Colon Carcinoma Metastatic in the Brain (tissue), 2 donors: ENCODE data around the genes RPE65, DNAJB4 and PTGFR.

- PRO-cap, 2 experiments = no peak in any of the 2 experiments
These were observed 65.6 kb upstream of the DIRAS3 start for GRCh38 chr1:68115842-68116702.

GRCh38 chr1:68174084-68174710 lies 58.1 kb downstream of the WLS start:
- PRO-cap, 2 experiments = no peak in any of the 2 experiments

DNA sequence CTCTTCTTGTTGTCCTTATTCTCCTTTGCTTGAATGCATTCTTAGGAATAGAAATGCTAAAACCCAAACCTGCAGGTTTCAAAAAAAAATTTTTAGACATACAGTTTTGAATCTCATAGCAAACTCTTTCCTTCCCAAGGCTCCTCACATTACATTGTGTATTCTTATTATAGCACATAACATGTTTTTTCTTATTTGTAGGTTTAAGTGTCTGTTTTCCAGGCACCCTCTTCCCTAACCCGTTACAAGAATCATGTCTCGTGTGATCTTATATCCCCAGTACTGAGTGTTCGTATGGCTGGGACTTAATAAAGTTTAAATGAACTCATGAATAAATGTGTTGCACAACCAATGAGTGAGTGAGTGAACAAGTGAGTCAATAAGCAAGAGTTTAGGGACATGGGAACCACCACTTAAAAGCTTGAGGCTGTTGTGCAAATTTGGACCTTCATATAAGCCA lies 41.0 kb downstream of the WLS start:
- PRO-cap, 2 experiments = no peak in any of the 2 experiments

DNA sequence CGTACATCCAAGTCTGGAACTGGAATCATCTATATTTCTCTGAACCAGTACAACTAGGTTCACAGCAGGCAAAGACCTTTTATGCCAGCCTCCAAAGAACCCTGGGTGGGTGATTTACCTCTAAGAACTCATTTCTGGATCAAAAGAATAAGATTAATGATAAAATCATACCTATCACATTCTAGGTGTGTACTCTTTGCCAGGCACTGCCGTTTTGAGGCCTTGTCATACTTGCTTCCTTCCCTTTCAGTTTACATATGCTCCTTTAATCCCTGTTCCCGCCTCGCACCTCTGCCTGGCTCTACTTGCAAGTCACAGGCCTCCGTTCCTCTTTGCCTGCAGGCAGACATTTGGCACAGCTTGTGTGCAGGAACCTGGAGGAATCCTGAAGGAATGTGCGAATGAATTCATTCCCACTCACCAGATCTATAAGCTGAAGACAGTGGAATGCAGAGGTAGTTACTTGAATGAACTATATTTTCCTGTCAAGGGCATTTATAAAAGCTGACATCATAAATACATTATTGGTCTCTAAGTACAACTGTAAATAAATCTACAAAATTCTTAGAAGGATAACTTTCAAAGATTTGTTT lies 13.9 kb downstream of the WLS start:
- PRO-cap, 2 experiments = no peak in any of the 2 experiments

DNA sequence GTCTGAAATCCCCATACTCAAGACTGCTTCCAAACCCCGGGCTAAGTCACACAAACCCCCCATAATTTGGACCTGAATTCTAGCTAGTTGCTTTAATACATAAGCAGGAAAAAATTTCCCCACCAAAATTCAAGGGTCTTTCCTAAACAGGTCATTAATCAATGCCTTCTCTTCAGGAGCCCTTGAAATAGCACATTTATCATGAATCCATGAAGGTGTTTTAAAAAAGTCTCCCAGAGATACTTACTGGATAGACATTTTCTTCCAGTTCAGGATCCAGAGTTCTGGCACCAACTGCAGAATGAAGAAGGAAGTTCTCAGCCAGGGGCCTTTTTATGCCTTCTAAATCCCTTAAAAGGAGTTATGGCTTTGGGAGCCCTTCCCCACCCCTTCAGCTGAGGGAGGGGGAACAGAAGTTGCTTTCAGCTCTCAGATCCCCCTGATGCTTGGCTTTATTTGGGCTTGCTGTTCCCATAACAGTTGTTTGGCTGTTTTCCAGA lies at the start of gene RPE65:
Gene RPE65, minus strand, starts transcription at position 307 of the 500 bp plus-strand sequence.
- PRO-cap, 2 experiments = no peak in any of the 2 experiments

GRCh38 chr1:70410493-70411148 lies 447 bp upstream of the CTH start:
- PRO-cap, 2 experiments = peak in 2 of 2 experiments; most common plus-strand start chr1:70410846 (in 1); most common minus-strand start chr1:70410771 (in 2)

GRCh38 chr1:71081572-71082038 lies 770 bp upstream of the ZRANB2 start:
- PRO-cap, 2 experiments = no peak in any of the 2 experiments

DNA sequence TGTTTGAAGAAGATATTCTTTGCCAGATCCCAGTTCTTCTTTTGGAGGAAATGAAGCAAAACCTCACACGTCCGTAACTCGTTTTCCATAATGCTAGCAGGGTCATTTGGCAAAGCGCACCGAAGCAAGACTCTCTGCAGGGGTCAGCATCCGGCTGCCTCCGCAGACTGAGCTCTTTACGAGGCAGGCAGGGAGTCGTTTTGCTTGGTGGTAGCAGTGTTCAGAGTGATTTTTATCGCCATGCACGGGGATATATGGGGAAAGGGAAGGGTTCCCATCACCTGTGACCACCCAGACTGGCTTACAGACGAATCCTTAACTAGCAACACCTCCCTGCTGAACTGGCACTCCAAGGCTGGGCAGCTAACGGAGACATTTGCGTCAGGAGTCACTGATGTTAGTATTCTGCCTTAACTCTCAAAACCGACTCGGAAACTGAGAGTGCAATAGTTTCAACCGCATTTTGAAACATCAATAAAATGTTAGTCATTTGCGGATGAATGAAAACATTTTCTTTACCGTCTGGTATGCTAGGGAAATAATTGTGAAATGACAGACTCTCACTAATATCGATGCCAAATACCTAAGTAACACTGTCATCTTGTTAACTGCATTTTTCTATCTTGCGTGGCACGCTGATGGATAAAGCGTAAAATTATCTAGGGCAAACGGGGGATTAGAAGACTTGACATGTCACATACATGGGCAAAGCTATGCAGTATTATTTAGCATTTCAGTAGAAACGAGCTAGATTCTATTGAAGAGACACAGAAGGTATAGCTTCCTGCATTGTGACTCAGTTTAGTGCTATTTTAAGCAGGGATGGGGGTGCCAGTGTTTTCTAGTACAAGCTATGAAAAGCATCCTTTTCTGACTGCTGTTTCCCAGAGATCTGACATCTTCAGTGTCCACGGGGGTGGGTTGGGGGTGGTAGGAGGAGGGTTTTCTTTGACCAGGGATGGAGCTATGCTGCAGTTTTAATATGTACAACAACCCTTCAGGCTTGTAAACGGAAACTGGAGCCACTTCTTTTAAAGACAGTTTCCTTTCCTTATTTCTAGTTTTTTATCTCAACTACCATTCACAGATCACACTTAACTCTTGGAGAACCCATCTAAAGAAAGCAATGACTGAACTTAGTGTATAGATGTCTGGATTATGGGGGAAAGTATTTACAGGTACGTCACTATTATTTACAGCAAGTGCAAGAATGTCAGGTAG lies 2.4 kb upstream of the NEGR1 start:
- PRO-cap, 2 experiments = no peak in any of the 2 experiments

DNA sequence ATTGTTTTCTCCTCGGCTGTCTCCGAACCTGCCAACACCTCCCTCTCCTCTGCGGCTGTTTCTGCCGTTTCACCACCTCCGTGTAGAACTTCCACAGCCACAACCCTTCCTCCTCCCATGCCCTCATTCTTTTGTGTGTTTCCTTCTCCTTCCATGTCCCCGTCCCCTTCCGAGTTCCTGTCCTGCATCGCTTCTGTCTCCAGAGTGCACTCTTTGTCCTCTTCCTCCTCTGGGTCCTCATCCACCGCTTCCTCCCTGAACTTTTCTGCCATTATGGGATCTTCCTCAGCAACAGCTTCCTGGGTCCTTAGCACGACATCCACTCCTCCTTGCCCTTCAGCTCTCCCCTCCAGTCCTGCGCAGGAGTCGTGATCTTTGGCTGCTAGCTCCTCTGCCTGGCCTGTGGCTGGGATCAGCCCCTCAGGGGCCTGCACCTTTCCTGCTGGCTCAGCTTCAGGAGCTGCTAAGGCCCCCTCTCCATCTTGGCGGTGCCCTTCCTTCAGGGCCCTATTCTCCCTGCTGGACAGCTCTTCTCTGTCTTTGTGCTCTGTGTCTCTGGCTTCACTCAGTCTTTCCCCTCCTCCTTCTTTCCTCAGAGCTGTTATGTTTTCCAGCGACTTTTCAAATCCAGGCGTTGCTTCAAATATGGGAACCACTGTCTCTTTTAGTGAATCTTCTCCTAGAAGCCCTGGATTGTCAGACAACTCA lies 59.3 kb upstream of the LRRC53 start:
- PRO-cap, 2 experiments = no peak in any of the 2 experiments

- PRO-cap, 2 experiments = no peak in any of the 2 experiments
These were observed 21.5 kb upstream of the ST6GALNAC3 start for GRCh38 chr1:76052910-76053609.

DNA sequence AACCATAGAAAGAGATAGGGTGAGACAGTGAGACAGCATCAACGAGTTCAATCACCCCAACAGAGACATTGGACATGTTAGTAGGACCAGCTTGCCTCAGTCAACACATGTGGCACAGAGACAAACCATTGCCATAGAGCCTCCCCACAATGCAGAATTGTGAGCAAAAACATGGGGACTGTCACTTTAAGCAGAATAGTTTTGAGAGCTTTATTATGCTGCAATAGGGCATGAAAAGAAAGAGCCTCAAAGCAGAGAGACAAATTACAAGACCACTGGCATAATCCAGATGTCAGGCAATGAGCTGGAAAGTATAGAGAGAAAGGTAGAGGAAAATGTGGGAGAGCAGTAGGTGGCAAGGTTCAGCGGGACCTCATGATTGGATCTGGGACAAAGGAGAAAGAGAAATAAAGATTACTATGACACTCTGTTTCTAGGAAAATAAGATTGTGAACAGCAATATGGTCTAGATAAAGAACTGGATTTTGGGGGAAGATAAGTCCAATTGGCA lies 393.2 kb upstream of the ST6GALNAC5 start:
- PRO-cap, 2 experiments = no peak in any of the 2 experiments

- PRO-cap, 2 experiments = no peak in any of the 2 experiments
These were observed 1.0 kb downstream of the ST6GALNAC5 start for GRCh38 chr1:76868109-76868917.

DNA sequence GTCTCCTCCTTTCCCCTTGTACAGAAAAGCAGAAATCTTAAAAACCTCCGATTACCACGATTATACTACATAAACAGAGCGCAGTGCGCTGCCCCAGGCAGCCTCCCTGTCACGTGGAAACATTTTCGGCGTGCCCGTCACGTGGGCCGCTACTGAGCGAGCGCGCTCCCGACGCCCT lies 271 bp upstream of the ZZZ3 start:
- PRO-cap, 2 experiments = peak in 2 of 2 experiments; most common minus-strand start position 115 of the sequence (in 2)

DNA sequence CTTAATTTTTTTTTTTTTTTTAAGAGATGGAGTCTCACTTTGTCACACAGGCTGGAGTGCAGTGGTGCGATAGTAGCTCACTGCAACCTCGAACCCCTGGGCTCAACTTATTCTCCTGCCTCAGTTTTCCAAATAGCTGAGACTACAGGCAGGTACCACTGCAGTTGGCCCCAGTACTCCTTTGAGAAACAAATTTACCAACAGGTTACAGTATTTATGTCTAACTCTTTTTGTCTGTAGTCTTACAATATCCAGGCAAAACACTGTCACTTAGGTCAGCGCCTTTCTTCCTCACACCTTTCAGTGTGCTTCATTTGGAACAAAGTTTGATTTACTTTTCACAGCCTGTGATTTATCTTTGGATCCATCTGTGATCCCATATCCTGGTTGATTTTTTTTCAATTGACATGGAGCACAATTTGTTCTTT lies 17.0 kb downstream of the MIGA1 start:
- PRO-cap, 2 experiments = no peak in any of the 2 experiments

GRCh38 chr1:77834543-77835420 lies 53.6 kb upstream of the NEXN start:
- PRO-cap, 2 experiments = no peak in any of the 2 experiments

DNA sequence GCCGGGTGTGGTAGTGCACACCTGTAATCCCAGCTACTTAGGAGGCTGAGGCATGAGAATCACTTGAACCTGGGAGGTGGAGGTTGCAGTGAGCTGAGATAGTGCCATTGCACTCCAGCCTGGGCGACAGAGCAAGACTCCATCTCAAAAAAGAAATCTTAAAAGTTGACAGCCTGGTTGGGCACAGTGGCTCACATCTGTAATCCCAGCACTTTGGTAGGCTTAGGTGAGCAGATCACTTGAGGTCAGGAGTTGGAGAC lies 7.2 kb downstream of the NEXN start:
- PRO-cap, 2 experiments = no peak in any of the 2 experiments

DNA sequence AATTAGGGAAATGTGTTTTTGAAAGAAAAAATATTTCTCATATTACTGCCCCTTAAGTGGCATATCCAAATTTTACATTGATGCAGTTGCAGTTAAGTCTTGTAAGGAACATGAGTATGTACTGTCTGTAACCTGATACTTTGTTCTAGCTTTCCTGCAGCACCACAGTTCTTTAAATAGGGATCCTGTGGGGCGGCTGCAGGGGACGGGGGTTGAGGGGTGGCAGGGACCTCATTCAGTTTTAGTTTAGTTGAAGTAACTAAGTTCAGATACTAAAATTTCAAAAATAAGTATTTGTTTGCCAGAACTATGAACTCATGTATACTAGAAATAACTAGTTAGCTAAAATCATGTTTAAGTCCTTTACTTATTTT lies 768 bp upstream of the DNAJB4 start:
- PRO-cap, 2 experiments = peak in 1 of 2 experiments; most common plus-strand start position 201 of the sequence (in 1)

GRCh38 chr1:78004358-78005353 lies at the start of gene DNAJB4:
Gene DNAJB4 (plus strand): TSS chr1:78004939.
- PRO-cap, 2 experiments = peak in 2 of 2 experiments; most common plus-strand start chr1:78004939 (in 2); most common minus-strand start chr1:78004554 (in 2)

GRCh38 chr1:78121672-78122479 lies 76.1 kb downstream of the GIPC2 start:
- PRO-cap, 2 experiments = no peak in any of the 2 experiments

- PRO-cap, 2 experiments = no peak in any of the 2 experiments
These were observed at the start of gene PTGFR for GRCh38 chr1:78490602-78491287. Gene PTGFR (plus strand): TSS chr1:78490974.